ENCODE results near the gene TIMM29.

GRCh38 chr19:10566550-10567221 lies 876 bp upstream of the KRI1 start:
- PRO-cap, 3 experiments, result no peak in any of the 3 experiments
- RAMPAGE, long total RNA, 2 experiments, result no peak in any of the 2 experiments
- RRBS, result no CpG with 5 or more reads among the region's 13 CpGs

GRCh38 chr19:10581122-10581591 lies 6.0 kb downstream of the AP1M2 start:
- PRO-cap, 3 experiments, result no peak in any of the 3 experiments
- RAMPAGE, long total RNA, 2 experiments, result no peak in any of the 2 experiments
- RRBS, result no CpG with 5 or more reads among the region's 27 CpGs

GRCh38 chr19:10604029-10605255 lies 17.3 kb upstream of the AP1M2 start:
- PRO-cap, 3 experiments, result peak in 2 of 3 experiments; most common plus-strand start chr19:10604181 (in 1); most common minus-strand start chr19:10604248 (in 2)
- RAMPAGE, long total RNA, 2 experiments, result no peak in any of the 2 experiments
- RRBS, result no CpG with 5 or more reads among the region's 20 CpGs

- PRO-cap, 3 experiments, result no peak in any of the 3 experiments
- RAMPAGE, long total RNA, 2 experiments, result no peak in any of the 2 experiments
- RRBS, result no CpG with 5 or more reads among the region's 8 CpGs
These were observed 12.4 kb upstream of the SLC44A2 start for GRCh38 chr19:10612892-10613374.

GRCh38 chr19:10625869-10626193 lies 478 bp downstream of the SLC44A2 start:
- PRO-cap, 3 experiments, result no peak in any of the 3 experiments
- RAMPAGE, long total RNA, 2 experiments, result no peak in any of the 2 experiments
- RRBS, result no CpG with 5 or more reads among the region's 5 CpGs

GRCh38 chr19:10655219-10655644 lies 1.1 kb downstream of the ILF3 start:
- PRO-cap, 3 experiments, result no peak in any of the 3 experiments
- RAMPAGE, long total RNA, 2 experiments, result no peak in any of the 2 experiments
- RRBS, result no CpG with 5 or more reads among the region's 12 CpGs

DNA sequence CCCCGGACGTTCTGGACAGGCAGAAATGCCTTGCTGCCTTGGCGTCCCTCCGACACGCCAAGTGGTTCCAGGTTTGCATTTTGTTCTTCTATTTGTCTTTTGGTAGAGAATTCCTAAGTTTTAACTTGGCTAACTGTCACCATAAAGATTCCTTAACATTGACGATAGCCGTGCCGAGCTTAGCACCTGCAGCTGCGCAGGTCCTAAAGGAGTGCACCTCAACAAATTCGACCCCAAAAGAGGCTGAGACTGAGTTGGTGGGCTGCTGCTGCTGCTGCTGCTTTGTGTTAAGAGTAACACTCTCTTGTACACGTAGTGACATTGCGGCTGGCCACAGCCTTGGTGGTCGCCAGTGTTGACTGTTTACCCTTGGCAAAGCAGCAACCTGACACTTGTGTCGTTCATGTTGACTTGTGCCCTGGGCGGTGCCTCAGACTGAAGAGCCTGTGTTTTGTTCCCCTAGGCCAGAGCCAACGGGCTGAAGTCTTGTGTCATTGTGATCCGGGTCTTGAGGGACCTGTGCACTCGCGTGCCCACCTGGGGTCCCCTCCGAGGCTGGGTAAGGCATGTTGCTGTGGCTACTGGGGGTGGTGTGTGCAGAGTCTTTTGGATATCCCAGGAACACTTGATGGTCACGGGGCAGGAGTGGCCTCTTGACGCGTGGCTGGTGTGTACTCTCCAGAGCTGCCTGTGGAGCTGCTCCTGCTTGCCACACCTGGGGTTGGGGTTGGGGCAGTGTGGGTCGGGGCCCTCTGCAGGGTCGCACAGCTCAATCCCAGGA lies 22.4 kb upstream of the QTRT1 start:
- PRO-cap, 3 experiments, result no peak in any of the 3 experiments
- RAMPAGE, long total RNA, 2 experiments, result start-site peak on the plus strand in 1 of 2 experiments, centred at position 515 of the sequence, 147 reads per replicate
- RRBS, result no CpG with 5 or more reads among the region's 25 CpGs

DNA sequence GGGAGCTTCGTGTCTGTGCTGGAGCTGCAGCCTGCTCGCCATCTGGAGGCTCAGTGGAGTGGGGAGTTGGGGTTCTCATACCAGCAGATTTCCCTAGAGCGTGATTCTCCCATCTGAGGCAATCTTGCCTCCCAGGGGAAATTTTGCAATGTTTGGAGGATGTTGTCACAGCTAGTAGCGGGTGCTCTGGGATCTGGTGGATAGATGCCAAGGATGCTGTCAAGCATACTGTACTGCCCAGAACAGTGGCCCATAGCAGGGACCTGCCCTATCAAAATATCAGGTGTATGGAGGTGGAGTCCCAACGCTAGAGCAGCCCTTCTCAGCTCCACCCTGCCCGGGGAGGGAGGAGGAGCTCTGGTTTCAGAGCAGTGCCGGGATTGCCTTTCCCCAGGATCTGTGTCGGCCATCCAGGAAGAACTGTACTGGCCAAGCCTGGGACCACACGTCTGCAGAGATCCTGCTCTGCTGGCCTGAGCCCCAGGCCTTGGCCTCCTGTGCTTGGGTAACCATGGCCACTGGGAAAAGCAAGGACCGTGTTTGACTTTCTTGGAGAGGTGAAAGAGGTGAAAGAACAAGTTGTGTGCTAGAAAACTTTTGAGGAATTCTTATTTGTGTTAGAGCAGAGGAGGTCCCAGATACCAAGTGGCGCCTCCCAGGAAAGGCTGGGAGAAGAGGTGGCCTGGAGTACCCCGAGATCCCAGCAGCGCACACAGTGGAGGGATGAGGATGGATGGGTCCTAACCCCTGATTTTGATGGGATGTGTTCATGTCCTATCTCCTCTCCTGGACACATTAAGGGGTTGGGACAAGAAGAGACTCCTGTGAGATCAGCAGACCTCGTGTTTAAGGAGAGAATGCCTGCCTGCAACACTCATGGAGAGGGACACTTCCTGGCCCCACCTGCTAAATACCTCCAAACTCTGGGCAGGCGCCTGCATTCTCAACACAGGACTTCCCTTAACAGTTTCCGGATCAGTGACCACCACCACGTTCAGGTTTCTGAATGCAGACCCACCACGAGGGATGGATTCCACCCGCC lies 10.6 kb upstream of the QTRT1 start:
- PRO-cap, 3 experiments, result peak in 1 of 3 experiments; most common plus-strand start position 416 of the sequence (in 1); most common minus-strand start position 422 of the sequence (in 1)
- RAMPAGE, long total RNA, 2 experiments, result no peak in any of the 2 experiments
- RRBS, result no CpG with 5 or more reads among the region's 19 CpGs

DNA sequence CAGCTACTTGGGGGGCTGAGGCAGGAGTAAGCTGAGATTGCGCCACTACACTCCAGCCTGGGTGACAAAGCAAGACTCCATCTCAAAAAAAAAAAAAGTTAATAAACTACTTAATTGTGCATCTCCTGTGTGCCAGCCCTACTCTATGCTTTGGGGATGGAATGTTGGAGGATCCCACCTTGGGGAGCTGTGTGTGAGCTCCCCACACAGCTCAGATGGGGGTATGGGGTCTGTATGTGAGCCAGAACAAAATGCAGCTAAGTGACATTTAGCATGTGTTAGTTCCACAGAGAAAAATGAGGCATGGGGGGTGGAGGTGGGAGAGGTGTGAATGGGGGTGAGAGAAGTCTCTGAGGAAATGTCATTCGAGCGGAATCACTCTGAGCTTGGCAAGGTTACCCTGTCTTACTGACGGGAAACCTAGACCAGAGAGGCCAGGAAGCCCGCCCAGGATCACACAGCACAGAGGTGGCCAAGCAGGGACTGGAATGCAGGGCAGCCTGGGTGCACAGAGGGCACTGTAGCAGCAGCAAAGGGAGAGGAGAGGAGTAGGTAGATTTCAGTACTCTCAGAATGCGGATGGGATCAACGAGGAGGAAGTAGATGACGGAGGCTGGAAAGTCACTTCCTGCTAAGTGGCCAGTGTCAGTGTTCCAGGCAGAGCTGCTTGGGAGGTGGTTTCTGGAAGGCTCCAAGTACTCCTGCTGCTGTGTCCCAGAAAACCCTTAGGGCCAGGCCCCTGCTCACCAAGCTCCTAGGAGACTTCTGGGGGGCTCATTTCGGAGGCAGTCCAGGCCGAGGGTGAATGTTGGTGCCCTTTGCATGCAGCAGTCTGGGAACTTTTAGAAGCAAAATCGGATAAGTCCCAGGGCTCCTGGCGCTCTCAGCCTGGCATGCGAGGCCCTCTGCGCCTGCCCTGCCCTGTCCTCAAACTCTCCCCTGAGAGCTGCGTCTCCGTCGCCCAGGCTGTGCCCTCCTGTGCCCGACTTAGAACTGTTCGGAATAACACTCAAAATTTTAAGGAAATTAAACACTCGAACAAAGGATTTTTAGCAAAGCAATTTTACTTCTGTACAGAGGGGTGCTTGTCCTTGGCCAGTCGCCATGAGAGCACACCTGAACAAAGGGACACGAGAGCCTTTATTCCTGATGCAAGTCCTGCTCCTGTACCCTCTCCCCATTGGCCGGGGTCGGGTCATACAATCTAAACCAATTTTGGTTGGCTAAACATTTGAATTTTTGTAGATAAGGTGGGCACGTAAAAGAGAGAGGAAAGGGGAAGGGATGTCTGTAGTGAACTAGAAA lies 33.4 kb downstream of the DNM2 start:
- PRO-cap, 3 experiments, result peak in 2 of 3 experiments; most common plus-strand start position 645 of the sequence (in 1)
- RAMPAGE, long total RNA, 2 experiments, result no peak in any of the 2 experiments
- RRBS, result no CpG with 5 or more reads among the region's 25 CpGs

- PRO-cap, 3 experiments, result no peak in any of the 3 experiments
- RAMPAGE, long total RNA, 2 experiments, result no peak in any of the 2 experiments
- RRBS, result no CpG with 5 or more reads among the region's 9 CpGs
These were observed 34.3 kb downstream of the DNM2 start for GRCh38 chr19:10752155-10752637.

DNA sequence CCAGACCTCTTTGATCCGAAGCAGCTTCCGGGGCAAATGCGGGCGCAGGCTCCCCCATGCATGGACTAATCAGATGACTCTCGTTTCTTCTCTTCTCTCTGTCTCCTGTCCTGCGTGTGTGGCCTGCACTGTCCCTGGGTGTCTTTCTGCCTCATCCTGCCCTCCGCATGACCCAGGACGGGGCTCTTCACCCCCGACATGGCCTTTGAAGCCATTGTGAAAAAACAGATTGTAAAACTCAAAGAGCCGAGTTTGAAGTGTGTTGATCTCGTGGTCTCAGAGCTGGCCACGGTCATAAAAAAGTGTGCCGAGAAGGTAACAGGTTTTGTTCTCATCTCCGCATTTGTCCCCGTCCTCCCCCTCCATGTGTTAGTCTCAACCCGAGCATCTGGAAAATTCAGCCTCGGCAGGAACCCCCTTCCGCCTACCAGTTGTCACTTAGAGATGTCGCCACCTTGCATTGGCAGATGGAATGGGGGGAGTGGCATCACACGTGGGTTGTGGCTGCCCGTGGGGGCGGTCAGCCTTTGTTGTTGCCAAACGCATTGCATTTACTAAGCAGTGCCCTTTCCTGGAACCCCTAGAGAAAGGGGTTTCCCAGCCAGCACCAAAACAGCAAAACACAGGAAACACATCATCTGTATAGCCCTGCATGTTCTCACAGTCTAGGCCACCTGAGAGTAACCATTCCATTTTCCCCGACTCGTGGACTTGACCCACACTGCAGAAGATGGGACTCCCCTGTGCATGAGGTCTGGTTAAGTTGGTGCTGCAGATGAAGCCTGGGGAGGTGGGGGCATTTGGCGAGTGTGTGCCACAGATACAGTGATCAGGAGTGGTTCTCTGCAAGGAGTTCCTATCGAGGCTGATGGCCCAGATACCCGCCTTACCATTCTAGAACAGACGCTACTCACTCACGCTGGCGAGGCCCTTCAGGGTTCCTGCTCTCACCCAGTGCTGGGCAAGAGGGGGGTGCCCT lies 38.5 kb downstream of the TMED1 start:
- PRO-cap, 3 experiments, result no peak in any of the 3 experiments
- RAMPAGE, long total RNA, 2 experiments, result no peak in any of the 2 experiments
- RRBS, result no CpG with 5 or more reads among the region's 31 CpGs

DNA sequence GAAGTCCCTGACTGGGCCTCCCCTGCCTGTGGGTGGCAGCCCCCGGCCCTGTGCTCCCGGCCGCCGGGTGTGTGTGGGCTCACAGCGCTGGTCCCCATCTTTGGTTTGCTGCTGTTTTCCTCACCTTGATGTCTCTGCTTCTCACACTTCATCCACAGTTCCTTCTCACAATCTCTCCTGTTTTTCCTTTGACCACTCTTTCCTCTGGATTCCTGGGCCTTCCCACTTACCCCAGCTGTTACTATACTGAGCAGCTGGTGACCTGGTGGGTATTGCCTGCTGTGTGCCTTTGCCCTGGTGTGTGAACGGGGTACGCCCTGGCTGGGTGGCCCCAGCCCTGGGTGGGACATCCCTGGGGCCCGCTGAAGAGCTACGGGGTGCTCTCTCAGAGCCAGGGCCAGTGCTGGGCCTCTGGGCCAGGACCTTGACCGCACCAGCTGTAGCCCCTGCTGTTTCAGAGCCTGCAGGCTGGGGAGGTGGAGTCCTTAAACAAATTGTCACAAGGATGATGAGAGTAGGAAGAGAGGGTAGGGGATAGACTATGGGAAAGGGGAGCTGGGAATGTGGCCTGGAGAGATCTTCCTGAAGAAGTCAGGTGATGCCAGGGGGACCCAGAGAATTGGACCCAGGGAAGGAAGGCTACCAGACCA lies 32.5 kb downstream of the TMED1 start:
- PRO-cap, 3 experiments, result no peak in any of the 3 experiments
- RAMPAGE, long total RNA, 2 experiments, result no peak in any of the 2 experiments
- RRBS, result no CpG with 5 or more reads among the region's 10 CpGs

DNA sequence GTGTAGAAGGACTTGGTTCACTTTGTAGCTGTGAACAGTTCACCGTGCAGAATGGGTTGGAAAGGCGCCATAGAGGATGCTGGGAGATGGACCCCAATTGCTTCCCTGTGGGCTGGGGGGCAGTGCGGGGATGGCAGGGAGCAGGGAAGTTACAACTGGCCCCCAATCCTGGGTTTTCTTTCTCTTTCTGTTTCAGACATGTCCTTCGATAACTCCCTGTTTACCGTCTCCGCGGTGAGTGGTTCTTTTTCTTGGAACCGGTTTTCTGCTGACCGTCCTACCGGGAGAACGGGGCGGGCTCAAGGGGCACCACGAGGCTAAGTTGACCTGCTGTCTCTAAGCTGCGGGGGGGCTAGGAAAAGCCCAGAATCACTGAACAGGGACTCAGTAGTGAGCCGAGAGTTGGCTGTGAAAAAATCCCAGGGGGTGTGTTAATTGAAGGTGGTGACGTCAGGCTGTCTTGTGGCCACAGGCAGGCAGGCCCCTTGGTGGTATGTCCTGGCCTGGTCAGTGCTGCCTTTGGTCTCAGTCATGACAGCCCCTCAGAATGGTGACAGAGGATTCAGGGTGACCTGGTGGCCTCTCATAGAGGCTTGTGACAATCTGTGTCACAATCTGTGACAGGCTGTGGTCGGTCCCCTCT lies 8.3 kb upstream of the CARM1 start:
- PRO-cap, 3 experiments, result no peak in any of the 3 experiments
- RAMPAGE, long total RNA, 2 experiments, result no peak in any of the 2 experiments
- RRBS, result no CpG with 5 or more reads among the region's 17 CpGs

DNA sequence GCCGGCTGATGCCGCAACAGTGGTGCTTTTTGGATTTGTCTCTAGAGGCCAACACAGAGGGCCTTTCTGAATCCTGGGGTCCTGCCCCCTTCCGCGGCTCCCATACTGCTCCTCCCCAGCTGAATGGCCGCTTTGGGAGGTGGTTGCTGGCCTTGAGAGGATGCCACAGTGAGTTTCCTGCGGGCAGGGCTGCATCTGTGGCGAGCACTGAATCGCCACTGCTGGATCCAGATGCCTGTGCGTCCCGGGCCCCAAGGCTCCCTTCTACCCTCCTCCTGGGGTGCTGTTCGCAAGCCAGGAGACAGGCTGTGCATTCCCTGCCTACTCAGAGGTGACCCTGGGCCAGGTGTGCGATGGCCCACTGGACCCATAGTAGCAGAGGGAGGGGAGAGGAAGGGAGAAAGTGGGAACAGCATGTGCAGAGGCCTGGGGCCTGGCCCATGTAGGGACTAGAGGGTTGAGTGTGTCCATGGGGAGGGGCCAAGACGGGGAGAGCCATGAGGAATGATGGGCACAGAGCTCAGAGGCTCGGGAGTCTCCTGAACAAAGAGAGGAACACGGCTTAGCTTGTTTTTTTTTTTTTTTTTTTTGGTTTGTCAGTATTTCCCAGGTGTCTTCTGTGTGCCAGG lies 27.2 kb downstream of the CARM1 start:
- PRO-cap, 3 experiments, result no peak in any of the 3 experiments
- RAMPAGE, long total RNA, 2 experiments, result no peak in any of the 2 experiments
- RRBS, result no CpG with 5 or more reads among the region's 15 CpGs

DNA sequence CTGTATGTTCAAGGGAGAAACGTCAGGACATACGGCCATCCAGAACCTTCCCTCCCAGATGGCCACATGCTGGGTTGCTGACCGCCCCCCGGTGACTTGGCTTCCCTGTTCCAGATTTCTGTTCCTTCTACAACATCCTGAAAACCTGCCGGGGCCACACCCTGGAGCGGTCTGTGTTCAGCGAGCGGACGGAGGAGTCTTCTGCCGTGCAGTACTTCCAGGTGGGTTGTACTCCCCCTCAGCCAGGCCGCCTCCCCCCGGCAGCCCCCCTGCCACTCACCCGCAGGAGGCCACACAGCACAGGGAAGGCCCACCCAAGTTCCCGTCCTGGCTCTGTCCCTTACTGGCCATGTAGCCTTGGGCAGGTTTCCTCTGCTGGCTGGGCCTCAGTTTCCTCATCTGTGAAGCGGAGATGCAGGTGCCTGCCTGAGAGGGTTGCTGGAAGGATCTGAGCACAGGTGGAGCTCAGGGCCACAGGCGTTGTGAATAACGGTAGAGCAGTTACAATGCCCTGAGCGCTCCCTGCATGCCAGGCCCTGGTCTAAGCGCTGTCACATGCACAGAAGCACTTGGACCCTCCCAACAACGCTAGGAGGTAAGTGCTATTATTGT lies 20.4 kb downstream of the YIPF2 start:
- PRO-cap, 3 experiments, result no peak in any of the 3 experiments
- RAMPAGE, long total RNA, 2 experiments, result no peak in any of the 2 experiments
- RRBS, result 98% methylated on average over 5 of the region's 20 CpGs

- PRO-cap, 3 experiments, result peak in 3 of 3 experiments; most common plus-strand start chr19:10928810 (in 3); most common minus-strand start chr19:10928635 (in 2)
- RAMPAGE, long total RNA, 2 experiments, result start-site peak on the minus strand in 2 of 2 experiments, at chr19:10928572-10928677 at its widest, 985 to 1,173 reads per replicate
- RRBS, result 1% methylated on average over 60 of the region's 114 CpGs
These were observed at the start of gene TIMM29 for GRCh38 chr19:10928498-10929515. TIMM29 (plus strand) TSS chr19:10928811.

GRCh38 chr19:10929650-10930225 lies 1.1 kb downstream of the TIMM29 start:
- PRO-cap, 3 experiments, result no peak in any of the 3 experiments
- RAMPAGE, long total RNA, 2 experiments, result no peak in any of the 2 experiments
- RRBS, result no CpG with 5 or more reads among the region's 11 CpGs

DNA sequence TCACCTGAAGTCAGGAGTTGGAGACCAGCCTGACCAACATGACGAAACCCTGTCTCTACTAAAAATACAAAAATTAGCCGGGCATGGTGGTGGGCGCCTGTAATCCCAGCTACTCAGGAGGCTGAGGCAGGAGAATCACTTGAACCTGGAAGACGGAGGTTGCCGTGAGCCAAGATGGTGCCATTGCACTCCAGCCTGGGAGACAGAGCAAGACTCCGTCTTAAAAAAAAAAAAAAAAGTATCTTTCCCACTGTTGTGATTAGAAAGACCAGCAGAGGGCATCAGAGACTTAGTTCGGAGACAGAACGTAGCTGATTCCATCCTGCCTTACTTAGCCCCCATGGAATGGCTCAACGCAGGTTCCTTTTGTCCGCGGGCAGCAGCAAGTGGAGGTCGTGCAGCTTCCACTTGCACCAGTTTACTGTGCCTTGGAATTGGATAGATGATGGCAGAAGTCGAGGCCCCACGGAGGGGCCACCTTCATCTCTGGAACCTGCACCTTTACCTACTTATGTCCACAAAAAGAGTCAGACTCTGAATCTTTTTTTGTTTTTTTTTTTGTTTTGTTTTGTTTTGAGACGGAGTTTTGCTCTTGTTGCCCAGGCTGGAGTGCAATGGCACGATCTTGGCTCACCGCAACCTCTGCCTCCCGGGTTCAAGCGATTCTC lies 8.1 kb downstream of the TIMM29 start:
- PRO-cap, 3 experiments, result no peak in any of the 3 experiments
- RAMPAGE, long total RNA, 2 experiments, result no peak in any of the 2 experiments
- RRBS, result no CpG with 5 or more reads among the region's 19 CpGs

GRCh38 chr19:10976143-10976416 lies 15.2 kb downstream of the SMARCA4 start:
- PRO-cap, 3 experiments, result no peak in any of the 3 experiments
- RAMPAGE, long total RNA, 2 experiments, result no peak in any of the 2 experiments
- RRBS, result no CpG with 5 or more reads among the region's 7 CpGs

GRCh38 chr19:11111232-11111792 lies 22.0 kb downstream of the LDLR start:
- PRO-cap, 3 experiments, result no peak in any of the 3 experiments
- RAMPAGE, long total RNA, 2 experiments, result no peak in any of the 2 experiments
- RRBS, result no CpG with 5 or more reads among the region's 15 CpGs